Umbilical cord (tissue), 2 donors: ENCODE data around the genes H2AC20, C1orf54 and PRPF3.

GRCh38 chr1:148372461-148373137, 110.5 kb downstream of the PPIAL4G start:
- RAMPAGE, long total RNA: no peak

DNA sequence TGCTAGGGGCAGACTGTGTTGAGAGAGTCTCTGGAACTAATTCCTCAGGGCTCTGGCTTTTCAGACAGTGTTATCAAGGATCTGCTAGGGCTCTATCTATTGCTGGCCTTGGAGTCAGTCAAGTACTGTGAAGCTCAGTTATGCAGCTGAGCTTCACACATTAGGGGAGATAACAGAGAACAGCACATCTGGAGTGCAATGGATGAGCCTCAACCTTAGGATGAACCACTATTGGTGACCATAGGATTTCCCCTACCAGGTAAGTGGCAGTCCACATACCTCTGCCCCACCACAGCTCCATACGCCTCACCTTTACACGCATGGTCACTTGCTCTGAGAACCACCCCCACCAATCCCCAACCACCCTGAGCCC, 97.4 kb downstream of the PPIAL4G start:
- RAMPAGE, long total RNA: no peak

DNA sequence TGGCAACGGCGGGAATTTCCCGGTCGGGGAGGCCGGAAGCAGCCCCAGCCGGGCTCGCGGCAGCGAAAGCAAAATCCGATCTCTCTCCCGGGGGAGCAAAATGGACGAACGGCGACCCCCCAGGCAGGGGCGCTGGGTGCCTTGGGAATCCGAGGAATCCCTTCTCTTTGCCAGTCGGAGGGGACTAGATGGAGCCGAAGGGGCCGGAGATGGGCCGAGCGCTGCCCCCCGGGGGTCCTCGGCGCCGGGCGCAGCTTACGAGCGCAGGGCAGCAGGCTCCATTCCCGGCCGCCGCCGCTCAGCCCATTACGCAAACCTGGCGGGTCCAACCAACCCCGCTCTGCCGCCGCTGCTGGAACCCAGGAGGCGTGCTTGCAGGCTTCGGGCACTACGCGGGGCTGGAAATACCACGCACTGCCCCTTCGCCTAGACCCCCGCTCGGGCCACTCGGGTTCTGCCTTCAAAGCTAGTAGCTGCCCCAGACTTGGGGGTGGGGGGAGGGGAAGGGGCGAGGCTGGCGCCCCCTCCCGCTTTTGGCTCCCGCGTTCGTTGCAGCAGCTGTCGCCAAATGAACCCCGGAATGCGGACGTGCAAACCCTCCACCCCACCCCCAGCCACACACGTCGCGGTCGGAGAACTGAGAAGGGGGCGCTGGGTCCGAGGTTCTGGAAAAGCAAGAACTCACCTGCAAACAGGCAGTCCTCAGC, 24.0 kb downstream of the PPIAL4G start:
- RAMPAGE, long total RNA: no peak

DNA sequence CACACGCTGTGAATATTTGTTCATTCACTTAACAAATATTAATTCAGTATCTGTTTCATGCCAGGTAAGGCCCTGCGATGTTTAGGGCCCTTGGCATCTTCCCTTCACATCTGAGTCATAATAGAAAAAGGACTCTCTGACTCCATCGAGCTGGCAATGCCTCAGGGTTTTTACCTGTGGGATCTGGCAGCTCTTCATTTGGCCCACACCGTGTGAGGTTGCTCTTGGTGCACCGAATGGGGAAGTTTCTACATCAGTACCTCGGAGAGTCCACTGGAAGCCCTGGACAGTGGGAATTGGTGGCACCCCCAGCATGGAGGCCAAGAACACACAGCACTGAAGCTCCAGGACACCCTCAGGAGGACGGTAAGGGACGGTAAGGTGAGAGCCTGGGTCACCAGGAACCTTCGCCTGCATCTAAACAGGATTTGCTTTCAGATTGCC, 5.1 kb downstream of the NBPF9 start:
- RAMPAGE, long total RNA: no peak

GRCh38 chr1:149113553-149114093, 10.3 kb upstream of the NBPF9 start:
- RAMPAGE, long total RNA: no peak

DNA sequence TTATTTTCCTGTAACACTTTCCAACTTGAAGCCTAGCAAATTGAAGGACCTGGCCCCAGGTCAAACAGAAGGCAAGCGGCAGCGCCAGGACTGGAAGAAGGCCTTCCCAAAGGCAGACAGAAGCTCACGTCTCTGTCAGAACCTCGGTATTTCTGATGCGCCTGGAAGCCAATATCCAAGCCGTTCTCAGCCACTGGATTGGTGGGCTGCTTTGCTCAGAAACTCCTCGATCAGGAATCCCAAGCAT, 25.2 kb upstream of the NBPF9 start:
- RAMPAGE, long total RNA: no peak

- RAMPAGE, long total RNA: no peak
These were observed 59.3 kb upstream of the NBPF9 start for GRCh38 chr1:149162775-149163020.

GRCh38 chr1:149712352-149712997, 70.0 kb upstream of the FCGR1A start:
- RAMPAGE, long total RNA: no peak

GRCh38 chr1:149845309-149846169, 3.0 kb upstream of the H2AC18 start:
- RAMPAGE, long total RNA: no peak

- RAMPAGE, long total RNA: no peak
These were observed at the start of gene H2AC20 for GRCh38 chr1:149886763-149887222. Gene H2AC20, plus strand, starts transcription at chr1:149886918.

DNA sequence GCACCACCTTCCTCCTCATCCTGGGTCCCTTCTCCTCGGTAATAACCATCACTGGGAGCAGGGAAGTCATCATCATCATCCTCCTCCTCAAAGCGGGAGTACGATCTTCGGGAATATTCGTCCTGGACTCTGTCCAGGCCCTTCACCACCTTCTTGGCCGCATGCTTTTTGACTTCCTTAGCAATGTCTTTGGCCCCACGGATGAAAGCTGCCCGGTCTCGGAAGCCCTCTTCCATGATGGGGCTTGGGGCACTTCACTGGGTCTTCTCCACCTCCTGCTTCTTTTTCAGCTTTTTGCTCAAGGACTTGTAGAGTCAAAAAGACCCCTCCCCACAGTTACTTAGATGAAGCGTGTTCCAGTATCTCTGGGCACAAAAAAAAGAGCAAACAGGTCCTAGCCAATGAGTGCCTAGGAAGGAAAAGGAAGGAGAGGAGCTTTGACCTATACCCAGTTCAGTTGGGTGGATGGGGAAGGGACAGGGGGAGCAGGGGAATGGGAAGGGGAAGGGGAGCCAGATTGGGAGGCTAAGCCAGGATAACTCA, 4.0 kb downstream of the SV2A start:
- RAMPAGE, long total RNA: no peak

GRCh38 chr1:150061629-150062233, 5.8 kb upstream of the VPS45 start:
- RAMPAGE, long total RNA: no peak

DNA sequence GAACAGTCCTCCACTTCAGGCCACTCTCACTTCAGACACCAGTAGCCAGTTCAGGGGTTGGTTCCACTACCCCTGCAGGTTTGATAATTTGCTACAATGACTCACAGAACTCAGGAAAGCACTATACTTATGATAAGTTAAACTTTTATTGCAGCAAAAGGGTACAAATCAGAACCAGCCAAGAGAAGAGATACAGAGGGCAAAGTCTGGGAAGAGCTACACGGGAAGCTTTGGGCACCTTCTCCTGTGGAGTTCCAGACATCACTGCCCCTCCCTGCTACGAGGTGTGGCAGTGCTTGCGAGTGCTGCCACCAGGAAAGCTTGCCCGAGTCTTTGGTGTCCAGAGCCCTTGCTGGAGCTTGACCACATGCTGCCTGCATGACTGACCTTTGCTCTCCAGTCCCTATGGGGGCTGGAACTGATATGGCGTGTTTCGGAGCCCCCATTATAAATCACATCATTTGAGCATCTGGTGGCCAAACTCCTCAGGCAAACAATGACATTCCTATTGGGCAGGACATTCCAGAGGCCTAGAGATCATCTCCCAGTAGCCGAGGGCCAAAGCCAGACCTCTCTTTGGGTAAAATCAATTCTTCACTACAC, 23.4 kb downstream of the PLEKHO1 start:
- RAMPAGE, long total RNA: no peak

DNA sequence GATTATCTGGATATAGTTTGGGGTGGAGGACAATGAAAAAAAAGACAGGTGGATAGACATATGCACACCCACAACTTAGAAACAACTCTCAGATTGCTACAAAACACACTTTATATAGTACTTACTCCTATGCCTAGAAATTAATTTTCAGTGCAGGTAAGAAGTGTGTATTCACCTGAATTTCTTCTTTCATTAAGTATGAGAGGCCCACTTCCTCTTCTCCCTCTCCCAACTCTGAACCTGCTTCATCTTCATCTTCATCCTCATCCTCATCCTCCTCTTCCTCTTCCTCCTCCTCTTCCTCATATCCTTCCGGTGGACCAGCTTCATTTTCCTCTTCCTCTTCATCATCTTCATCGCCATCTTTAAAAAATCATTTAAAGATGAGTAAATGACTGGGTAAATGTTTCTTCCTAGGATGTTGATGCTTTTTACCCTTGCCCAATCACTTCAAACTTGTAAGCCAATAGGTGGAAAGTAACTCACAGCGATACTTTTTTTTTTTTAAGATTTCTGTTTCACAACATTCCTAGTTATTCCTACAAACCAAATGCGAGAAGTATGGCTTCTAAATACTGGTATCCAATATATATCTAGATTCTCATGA, 9.4 kb downstream of the ANP32E start:
- RAMPAGE, long total RNA: no peak

DNA sequence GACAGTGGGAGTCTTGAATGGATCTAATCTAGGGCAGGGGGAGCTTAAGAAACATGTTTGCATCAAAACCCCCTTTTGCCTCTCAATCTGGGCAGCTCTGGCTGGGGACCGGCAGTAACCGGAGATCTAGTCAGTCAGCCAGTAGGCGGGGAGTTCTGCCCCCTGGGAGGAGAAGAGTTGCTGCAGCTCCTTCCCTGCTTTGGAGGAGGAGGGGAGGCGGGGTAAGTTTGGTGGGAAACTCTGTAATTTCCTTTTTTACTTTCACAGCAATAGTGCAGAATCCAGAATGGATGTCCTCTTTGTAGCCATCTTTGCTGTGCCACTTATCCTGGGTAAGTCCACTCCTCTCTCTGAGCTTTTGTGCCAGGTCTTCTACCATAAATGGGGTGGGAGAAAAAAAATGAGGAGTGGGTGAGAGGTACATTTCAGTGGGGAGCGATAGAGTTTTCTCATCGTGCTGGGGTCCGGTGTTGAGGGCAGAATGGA, at the start of gene C1orf54:
Gene C1orf54 (plus strand): TSS at position 259 of the 486 bp plus-strand sequence.
- RAMPAGE, long total RNA: no peak

GRCh38 chr1:150281249-150281564, 1.1 kb upstream of the CIART start:
- RAMPAGE, long total RNA: no peak

GRCh38 chr1:150321322-150322390, at the start of gene PRPF3:
Gene PRPF3, plus strand, starts transcription at chr1:150321533.
- RAMPAGE, long total RNA: start-site peak on the plus strand at chr1:150321449-150321656, 77 and 86 reads in 2 replicates

- RAMPAGE, long total RNA: no peak
These were observed 15.8 kb upstream of the TARS2 start for GRCh38 chr1:150471216-150472030.

GRCh38 chr1:150514682-150515946, 7.2 kb downstream of the ECM1 start:
- RAMPAGE, long total RNA: no peak

- RAMPAGE, long total RNA: no peak
These were observed 4.2 kb downstream of the ADAMTSL4 start for GRCh38 chr1:150553018-150554258.